Ishikawa (cell line): ENCODE measurements around the genes KLF18, DYNLT4 and AKR1A1.

DNA sequence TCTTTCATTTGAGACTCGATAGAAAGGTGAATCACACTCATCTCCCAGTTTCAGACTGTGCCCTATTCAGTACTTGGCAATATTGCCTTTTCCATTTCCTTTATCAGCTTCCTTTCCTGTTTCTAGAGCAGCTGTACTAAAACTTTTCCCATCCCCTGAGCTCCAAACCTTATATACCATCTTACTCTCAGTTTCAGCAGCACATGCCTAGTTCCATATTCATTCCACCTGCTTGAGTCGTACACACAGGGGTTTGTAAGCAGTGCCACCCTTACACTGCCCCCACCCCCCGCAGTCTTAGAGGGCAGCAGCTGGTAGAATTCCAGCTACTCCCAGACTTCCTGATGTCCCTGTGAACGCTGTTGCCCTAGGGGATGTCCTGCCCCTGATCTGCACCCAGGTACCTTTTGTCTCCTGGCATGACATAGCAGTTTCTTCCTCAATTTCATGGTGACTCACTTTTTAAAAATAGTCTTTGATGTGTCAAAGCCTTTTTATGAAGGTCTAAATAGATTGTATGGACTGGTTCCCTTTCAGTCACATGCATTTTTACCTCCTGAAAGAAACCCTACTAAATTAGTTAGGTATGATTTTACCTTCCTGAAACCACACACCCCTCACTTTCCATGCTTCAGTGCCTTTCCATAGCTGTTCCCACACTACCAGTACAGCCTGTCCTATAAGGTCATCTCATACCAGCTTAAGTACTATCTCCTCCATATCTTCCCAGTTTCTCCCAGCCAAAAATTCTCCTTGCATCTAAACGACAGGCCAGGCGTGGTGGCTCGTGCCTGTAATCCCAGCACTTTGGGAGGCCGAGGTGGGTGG is 76.3 kb downstream of the ST3GAL3 start:
- RRBS = no CpG with 5 or more reads among the region's 8 CpGs

DNA sequence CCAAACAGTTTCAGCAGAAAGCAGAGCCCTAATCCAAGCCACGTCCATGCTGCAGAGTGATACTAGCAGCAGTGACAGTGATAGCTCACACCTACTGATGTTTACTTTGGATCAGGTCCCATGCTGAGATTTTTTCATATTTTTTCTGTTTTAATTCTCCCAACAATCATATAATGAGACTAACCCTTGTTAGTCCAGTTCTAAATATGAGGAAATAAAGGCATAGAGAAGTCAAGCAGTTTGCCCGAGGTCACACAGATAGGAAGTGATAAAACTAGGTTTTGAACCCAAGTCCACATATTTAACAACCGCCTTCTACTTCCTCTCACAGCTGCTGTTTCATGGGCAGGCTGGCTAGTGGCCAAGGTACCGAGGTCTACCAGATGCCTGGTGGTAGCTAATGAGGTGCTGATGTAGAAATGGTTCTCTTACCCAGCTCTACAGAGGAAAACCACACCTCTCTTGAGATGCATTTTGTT is 80.3 kb upstream of the ARTN start:
- RRBS = no CpG with 5 or more reads among the region's 4 CpGs

GRCh38 chr1:43990289-43991180 is 864 bp upstream of the CCDC24 start:
- RRBS = no CpG with 5 or more reads among the region's 19 CpGs

DNA sequence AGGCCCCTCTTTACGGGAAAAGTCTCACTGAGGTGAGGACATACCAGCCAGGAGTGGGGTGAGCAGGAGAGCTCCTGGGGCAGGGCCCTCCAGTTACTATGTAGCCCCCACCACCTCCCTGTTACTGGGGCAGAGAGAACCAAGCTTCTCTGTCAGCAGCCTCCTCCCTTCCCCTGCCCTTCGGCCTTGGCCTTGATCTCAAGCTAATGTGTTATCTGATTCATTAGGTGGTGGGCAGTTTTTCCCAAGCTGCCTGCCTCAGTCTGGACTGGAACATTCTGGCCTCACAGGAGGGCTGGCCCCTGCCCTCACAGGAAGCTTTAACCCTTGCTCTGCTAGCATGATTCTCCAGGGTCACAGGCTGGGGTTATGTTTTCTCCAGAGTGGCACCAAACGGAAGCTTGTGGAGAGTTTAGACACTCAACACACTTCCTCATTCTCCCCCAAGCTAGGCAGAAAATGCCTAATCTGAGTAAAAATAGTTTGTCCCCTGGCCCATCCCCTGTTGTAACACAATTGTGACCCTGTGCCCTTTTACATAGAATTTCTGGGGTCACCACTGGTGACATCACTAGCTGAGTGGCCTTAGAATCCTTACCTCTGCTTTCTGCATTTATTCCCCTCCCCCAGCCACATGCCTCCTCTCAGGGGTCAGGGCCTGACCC is 37.2 kb upstream of the SLC6A9 start:
- RRBS = no CpG with 5 or more reads among the region's 3 CpGs

- RRBS = no CpG with 5 or more reads among the region's 1 CpG
Observed at GRCh38 chr1:44141465-44141917, at the start of gene KLF18. KLF18 (minus strand) TSS chr1:44141631.

GRCh38 chr1:44276650-44277722 is 63.7 kb downstream of the DMAP1 start:
- RRBS = no CpG with 5 or more reads among the region's 3 CpGs

DNA sequence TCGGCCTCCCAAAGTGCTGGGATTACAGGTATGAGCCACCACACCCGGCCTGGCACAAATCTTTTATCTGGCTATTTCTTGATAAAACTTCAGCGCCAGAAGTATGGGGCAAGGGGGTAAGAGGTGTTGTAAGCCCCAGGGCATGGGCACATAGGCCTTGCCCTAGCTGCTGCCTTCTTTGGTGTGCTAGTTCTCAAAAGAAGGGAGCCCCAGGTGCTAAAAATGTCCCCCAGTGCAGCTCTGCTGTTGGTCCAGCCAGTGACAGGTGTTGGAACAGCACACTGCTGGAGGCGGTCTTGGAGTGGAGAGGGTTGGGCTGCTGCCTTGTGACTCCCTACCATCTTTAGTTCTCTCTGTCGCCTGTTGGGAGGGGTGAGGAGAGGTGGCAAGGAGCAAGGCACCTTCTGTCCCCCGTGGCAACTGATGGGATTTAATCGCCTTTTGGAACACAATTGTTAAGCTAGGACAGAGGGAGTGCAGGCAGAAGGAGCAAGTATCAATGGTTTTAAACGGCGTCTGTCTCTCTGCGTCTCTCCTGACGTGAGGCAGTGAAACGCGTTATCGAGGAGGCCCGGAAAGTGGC is 34.1 kb downstream of the TMEM53 start:
- RRBS = no CpG with 5 or more reads among the region's 15 CpGs

DNA sequence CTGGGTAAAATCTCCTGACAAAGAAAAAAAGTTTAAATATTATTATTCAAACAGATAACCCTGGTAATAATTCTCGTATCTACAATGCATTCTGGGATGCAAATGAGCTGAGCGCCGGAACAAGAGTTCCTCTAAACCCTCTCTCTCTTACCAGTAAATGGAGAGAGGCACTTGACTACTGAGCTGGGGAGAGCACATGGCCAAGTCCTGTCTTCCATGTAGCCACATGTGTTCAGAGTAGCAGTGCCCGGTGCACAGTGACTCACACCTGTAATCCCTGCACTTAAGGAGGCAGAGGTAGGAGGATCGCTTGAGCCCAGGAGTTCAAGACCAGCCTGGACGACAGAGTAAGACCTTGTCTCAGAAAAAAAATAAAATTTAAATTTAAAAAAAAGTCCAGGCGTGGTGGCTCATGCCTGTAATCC is 17.6 kb upstream of the KIF2C start:
- RRBS = 22% methylated on average over 2 of the region's 7 CpGs

- RRBS = 94% methylated on average over 14 of the region's 29 CpGs
Observed at GRCh38 chr1:44806329-44806726, 823 bp downstream of the DYNLT4 start.

GRCh38 chr1:44807173-44808240 is at the start of gene DYNLT4:
DYNLT4 (minus strand) TSS chr1:44807351.
- RRBS = no CpG with 5 or more reads among the region's 20 CpGs

DNA sequence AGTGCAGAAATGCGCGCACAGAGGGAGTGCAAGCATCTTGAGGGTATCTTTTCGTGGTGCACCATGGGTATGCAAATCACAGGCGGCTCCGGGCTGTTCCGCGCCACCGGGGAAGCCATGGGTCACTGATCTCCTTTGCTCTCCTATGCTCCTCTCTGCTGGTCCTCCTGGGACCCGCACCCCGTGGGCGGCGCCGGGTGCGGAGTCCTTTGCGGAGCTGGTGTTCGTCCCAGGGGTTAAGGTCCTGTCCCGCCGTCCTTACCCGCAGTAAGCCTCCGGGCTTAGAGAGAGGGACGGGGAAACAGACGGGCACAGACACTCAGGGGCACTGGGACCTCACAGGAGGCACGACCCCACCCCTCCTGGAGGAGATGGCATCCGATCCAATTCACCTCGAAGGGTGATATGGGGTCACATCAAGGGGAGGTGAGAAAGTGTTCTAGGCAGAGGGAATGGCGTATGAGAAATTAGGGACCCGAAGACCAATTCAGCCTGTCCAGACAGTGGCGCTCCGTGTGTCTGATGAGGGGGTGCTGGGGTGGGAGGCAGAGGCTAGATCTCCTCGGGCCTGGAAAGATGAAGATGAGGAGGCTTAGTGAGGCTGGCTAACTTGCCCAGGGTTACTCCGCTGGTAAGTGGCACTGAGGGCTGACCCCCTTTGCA is 11.9 kb downstream of the BTBD19 start:
- RRBS = 7% methylated on average over 13 of the region's 31 CpGs

DNA sequence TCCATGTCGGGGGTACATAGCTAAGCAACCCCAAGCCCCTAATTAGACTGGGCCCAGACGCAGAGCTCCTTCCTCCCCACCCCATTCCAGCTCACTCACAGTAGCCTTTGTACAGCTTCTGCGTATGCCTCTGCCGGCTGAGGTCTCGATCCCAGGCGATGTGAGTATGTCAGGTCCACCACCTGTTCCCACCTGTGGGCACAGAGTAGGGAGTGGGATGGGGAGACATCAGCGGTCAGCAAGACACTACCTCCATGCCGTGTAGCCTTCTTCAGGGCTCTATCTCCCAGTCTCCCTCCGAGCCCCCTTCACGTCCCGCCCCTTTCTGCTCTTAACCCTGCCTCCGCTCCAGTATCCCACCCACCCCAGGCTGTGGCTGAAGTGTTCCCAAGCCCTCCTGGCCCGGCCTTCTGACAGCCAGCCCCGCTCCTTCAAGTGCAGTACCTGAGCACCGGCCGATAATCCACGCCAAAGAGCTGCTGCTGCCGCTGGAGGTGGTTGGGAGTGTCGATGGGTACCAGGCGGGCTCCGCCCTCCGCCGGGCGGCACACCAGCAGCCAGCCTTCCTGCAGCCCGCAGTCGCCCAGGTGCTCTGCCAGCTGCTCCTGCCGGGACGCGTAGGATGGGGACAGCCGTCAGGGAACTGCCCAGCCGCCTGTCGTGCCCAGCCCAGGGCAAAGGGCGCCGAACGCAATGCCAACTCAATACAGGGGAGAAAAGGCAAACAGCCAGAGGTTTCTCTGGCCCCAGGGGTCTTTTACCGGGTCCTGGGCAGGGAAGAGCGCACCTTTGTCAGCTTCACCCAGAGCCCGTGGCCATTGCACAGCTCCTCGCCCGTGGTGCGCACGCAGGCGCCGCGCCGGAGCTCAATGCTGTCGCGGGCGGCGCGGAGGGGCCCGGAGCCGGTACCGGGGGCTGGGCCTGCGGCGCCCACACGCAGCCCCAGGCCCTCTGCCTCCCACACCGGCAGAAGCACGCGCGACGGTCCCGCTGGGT is 724 bp downstream of the HECTD3 start:
- RRBS = 2% methylated on average over 40 of the region's 63 CpGs

DNA sequence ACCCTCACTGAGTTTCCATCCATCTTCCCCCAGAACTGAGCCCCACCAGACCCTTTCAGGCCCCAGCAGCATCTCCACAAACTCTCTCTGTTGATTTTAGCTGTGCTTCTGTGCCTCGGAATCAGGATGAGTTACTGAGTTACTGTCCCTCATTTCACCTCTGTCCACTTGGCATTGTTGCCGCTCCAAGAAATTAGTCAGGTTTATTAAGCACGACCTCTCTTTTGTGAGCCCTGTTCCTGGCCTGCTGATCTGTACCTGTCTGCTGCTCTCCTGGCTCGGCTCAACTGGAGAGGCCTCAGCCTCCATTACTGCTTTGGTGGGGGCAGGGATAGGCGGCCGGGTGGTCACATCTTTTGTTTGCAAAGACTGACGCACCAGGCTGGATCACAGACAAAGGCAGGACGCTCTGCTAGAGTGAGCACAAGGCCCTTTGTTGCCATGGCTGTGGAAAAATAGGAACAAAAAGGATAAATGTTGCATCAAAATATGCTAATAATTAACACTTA is 29.1 kb upstream of the HPDL start:
- RRBS = no CpG with 5 or more reads among the region's 8 CpGs

DNA sequence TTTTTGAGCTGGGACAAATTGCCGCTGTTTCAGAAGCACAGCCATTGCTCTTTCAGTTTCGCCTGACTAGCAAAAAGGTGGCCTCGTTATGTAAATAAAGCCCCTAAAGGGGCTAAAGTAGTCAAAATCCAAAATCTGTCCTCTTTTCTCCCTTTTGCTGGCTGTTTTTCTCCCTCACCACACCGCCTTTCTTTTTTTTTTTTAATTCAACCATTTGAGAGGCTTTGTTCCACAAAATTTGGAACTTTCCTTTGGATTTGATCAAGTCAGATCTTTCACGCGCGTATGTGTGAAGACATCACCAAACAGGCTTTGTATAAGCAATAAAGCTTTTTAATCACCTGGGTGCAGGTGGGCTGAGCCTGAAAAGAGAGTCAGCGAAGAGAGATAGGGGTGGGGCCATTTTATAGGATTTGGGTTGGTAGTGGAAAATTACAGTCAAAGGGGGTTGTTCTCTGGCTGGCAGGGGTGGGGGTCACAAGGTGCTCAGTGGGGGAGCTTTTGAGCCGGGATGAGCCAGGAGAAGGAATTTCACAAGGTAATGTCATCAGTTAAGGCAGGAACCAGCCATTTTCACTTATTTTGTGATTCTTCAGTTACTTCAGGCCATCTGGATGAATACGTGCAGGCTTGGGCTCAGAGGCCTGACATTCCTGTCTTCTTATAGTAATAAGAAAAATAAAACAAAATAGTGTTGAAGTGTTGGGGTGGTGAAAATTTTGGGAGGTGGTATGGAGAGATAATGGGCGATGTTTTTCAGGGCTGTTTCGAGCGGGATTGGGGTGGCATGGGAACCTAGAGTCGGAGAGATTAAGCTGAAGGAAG is 5.1 kb upstream of the HPDL start:
- RRBS = no CpG with 5 or more reads among the region's 14 CpGs

- RRBS = no CpG with 5 or more reads among the region's 7 CpGs
Observed at GRCh38 chr1:45325337-45326420, 1.0 kb upstream of the HPDL start.

DNA sequence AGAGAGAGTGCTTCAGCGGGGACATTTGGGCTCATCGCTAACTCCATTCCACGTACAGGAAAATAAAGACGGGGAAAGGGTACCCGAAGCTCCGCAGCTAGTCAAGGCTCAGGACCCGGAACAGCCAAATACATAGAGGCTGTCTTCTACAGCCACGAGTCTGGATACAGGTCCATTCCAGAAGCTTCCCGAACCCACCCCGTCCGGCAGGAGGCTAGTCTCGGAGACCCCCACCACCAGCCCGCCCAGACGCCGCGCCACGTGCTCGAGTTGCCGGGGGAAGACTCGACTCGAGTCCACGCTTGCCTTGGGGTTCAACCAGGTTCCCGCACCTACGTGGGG is 410 bp downstream of the PRDX1 start:
- RRBS = 1% methylated on average over 15 of the region's 24 CpGs

DNA sequence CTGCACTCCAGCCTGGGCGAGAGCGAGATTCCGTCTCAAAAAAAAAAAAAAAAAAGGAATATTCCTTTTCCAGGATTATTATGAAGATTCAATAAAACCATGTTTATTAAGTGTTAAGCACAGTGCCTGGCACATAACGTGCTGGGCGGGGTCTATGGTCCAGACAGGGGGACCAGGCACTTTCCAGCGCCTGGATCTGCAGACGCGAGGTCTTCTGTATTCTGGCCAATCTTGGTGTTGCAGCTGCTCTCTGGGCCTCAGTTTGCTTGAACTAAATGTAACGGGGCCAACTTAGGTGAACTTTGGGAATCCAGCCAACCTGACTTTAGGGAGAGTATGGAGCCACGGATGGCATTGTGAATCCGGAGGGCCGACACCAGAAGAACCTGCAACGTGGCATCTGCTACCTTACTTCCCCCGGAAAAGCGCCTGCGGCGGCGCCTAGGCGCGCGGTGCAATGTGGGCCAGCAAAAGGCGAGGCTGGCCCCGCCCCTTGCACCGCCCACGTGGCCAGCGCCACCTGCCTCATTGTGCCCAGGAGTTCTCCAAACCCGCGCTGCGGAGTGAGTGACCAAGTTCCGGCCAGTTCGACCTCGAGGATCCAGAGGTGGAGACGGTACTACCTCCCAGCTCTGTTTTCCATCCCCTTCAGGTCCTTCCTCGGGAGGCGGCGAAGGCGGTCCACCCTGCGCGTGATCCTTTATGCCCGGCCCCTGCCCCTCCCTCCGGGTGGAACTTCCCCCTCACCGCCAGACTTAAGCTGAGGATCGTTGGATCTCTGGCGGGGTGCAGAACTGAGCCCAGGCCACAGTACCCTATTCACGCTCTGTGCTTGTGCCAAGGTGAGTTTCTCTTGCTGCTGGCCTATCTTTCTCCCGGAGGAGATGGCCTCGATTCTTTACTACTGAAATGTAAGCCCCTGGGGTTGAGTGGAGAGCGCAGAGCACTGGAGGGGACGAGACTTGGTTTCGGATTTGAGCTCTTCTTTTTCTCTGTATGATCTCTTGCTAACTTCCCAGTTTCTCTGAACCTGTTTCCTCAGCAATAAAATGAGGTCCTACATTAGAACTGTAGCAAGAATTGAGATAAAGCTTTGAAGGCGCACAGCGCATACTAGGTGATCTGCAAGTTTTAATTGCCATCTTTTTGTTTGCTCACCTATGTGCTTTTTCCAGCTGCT is at the start of gene AKR1A1:
TSS of gene AKR1A1 (plus strand) at position 513 of the 1,180 bp plus-strand sequence.
- RRBS = 1% methylated on average over 11 of the region's 52 CpGs

DNA sequence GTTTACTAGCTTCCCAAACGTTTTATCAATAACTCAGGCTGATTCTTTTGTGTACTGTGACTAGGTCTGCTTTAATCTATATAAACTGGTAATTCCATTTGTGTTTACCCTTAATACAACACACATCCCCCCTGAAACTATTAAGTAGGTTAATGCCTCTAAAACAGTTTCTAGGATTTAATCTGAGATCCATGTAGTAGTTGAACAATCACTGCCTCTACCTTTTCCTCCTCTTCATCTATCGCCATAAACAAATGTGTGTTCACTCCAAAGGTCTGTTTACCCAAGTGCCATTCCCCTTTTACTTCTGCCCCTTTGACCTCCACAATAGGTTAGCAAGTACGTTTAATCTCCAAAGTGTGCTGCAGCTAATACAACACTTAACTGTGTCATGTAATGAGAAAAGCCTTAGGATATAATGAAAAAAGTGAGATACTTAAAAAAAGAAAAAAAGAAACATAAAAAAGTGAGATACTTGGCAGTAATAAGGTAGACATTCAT is 28.2 kb downstream of the GPBP1L1 start:
- RRBS = no CpG with 5 or more reads among the region's 3 CpGs

GRCh38 chr1:45685215-45685864 is 993 bp downstream of the GPBP1L1 start:
- RRBS = no CpG with 5 or more reads among the region's 9 CpGs